Thoracic aorta endothelial cell (primary cell): ENCODE results near the genes PTPN13, HSD17B11 and MEPE.

DNA sequence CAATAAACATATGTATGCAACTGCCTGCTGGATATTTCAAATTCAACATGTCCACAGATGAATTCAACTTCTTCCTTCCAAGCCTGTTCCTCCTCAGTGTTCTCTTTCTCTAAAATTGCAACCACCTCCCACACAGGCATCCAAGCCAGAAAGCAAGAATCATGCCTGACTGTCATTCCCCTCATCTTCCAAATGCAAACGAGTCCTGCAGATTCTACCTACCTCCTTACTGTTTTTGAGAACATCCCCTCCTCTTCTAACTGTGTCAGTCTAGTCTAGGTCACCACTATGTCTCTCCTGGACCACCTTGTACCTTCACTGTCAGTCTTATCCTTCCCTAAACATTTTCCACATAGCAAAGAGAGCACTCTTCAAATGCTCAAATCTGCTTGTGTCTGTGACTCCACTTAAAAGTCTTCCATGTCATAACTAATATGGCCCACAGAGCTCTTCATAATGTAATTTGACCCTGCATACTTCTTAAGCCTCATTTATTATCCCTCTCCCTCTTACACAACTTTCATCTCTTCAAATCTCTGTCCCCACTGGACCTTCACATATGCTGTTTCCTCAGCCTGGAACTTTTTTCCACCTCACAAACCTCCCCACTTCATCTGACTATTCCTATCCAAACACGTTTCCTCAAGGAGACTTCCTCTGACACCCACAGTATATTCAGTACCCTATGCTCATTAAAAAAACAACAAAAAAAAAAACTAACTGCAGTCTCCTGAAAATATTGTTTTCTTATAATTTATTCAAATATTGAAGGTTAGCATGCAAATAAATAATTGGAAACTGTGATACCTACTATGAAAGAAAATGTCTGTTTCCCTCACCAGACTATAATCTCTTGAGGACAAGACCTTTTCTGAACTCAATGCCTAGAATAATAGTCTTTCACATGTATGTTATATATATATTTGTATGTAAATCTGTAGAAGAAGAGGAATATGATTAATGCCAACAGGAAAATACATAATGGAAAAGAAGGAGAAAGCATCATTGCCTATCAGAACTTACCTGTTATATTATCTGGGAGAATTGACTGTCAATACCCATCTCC lies 25.5 kb downstream of the MAPK10 start:
- CAGE, long polyA plus RNA: no peak

GRCh38 chr4:86358231-86358837 lies 1.5 kb downstream of the MAPK10 start:
- CAGE, long polyA plus RNA: no peak

GRCh38 chr4:86586009-86586627 lies 8.0 kb upstream of the PTPN13 start:
- CAGE, long polyA plus RNA: no peak

GRCh38 chr4:86594265-86594387 lies at the start of gene PTPN13:
TSS of gene PTPN13 (plus strand) at chr4:86594315.
- CAGE, long polyA plus RNA: no peak

GRCh38 chr4:86927940-86928328 lies 6.9 kb upstream of the AFF1 start:
- CAGE, long polyA plus RNA: no peak

- CAGE, long polyA plus RNA: no peak
Observed at GRCh38 chr4:86936552-86936873, 1.7 kb downstream of the AFF1 start.

GRCh38 chr4:87038712-87039279 lies 104.0 kb downstream of the AFF1 start:
- CAGE, long polyA plus RNA: no peak

- CAGE, long polyA plus RNA: no peak
Observed at GRCh38 chr4:87041109-87041838, 106.5 kb downstream of the AFF1 start.

DNA sequence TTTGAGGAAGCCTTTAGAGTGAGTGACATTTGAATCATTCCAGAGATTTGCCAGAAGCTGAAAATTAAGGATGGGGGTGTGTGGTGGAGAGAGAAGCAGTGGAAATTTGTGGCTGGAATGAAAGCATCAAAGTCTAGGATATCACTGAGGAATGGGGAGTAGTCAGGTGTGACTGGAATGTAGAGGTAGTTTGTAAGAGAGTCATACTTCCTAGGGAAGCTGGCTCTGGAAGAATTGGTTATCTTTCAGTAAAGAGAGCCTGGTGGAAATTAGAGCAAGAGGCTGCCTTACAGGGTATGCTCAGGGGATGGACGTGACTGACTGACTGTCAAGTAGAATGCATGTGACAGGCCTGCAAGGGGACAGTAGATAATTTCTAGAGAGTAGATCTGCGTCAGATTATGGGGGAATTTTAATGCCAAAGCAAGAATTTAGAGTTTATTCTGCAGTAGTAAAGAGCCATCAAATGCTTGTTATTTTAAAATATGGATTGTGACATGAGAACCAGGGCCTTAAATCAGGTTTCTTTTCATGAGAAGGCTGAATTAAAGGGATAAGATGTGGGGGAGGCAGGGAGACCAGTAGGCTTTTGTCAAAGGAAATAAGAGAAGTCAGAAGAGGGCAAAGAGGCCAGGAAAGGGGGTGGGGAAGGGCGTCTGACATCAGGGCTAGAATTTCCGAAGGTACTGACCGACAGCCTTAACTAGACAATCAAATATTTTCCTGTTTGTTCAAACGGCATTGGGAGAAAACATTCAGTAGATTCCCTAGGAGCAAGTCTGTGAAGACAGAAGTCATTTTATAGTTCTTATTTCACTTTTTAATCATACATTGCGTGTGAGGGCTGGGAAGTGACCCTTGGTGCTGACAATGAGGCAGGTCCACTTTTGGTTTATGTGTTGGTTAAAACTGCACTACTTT lies 109.9 kb downstream of the AFF1 start:
- CAGE, long polyA plus RNA: no peak

DNA sequence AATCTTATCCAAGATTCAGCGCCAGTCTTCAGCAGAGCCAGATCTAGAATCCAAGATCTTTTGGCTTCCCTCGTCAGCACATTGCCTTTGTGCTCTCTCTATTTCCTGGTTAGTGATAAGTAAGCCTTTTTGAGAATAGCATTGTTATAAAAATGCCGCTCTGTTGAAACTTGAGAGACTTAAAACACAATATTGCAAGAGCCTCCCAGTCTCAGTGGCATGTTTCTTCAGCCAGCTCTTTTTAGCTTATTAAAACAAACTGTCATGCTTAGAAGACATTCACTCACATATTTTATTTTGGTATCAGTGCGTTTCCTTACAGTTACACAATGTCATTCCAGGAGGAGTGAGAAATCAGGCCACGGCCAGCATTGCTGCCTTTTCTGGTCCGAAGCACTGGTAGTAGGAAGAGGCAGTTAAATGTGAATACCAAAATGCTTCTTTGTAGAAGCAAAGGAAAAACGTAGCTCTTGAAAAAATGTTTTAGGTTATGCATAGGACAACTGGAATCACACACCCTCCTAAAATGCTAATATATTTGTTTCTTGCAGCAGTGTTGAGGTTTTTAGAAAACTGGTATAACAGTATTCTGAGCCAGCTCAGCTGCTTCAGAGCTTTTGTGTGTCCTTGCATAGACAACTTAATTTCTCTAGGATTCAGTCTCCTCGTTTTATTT lies 141.2 kb downstream of the KLHL8 start:
- CAGE, long polyA plus RNA: no peak

DNA sequence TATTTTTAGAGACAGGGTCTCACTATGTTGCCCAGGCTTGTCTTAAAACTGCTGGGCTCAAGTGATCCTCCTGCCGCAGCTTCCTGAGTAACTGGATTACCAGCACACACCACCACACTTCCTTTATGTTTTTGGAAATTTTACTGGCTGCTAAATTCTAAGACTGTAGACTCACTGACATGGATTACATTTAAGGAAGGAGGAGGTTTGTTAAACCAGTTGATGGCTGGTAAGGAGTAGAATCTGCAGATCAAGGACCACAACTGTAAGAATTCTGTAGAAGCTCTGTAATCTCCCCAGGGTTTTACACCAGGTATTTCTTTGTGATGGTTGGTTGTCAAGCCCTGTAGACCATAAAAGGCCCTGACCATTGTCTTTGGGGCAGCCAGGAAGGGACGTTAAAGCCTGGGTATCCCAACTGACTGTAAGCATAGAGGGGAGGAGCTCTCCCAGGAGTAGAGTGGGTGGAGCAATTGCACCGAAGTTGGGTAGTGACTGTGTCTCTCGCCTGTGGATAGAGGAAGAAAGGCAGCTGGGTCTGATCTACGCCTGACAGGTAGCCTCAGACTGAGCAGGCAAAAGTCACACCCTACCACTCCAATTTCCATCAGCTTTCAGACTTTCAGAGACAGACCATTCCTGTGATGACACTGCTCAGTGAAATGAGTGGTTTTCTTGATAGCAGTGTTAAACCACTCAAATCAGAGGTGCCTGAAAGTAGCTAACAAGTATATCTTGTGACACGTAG lies 123.5 kb downstream of the KLHL8 start:
- CAGE, long polyA plus RNA: no peak

- CAGE, long polyA plus RNA: no peak
Observed at GRCh38 chr4:87321765-87322471, 764 bp downstream of the HSD17B13 start.

GRCh38 chr4:87387098-87387781 lies 3.7 kb downstream of the HSD17B11 start:
- CAGE, long polyA plus RNA: no peak

DNA sequence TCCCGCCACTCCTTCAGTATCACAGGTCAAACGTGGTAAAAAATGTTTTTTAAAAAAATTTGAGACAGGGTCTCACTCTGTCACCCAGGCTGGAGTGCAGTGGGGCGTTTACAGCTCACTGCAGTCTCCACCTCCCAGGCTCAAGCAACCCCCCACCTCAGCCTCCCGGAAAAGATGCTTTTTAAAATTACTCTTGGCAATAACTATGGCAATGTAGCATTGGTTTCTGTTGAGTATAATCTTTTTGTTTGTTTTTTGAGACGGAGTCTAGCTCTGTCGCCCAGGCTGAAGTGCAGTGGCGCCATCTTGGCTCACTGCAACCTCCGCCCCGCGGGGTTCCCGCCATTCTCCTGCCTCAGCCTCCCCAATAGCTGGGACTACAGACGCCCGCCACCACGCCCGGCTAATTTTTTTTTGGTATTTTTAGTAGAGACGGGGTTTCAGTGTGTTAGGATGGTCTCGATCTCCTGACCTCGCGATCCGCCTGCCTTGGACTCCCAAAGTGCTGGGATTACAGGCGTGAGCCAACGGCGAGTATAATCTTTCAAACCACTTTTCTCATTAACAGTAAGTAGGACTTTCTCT lies 979 bp downstream of the HSD17B11 start:
- CAGE, long polyA plus RNA: no peak

GRCh38 chr4:87390571-87391647 lies at the start of gene HSD17B11:
TSS of gene HSD17B11 (minus strand) at chr4:87391188.
- CAGE, long polyA plus RNA: no peak

DNA sequence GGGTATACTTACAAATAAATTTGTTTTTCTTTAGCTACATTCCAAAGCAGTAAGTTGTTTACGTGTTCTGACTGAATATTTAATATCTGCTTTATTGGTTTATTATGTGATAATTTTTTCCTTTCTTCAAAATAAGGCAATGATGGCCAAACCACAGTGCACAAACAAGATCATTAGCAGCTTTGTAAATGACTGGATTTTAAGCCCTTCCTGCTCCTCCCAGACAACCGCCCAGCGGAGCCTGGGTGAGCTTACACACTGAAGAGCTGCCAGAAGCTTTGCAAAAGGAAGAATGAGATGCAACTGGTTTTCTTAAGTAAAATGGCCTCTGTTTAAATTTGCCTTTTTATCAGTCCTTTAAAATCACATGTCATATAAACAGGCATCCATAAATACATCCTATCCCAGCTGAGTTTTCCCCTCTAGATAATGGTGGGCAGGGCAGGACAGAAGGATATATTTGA lies 52.2 kb downstream of the SPARCL1 start:
- CAGE, long polyA plus RNA: no peak

- CAGE, long polyA plus RNA: no peak
Observed at GRCh38 chr4:87530710-87531366, 1.7 kb upstream of the SPARCL1 start.

DNA sequence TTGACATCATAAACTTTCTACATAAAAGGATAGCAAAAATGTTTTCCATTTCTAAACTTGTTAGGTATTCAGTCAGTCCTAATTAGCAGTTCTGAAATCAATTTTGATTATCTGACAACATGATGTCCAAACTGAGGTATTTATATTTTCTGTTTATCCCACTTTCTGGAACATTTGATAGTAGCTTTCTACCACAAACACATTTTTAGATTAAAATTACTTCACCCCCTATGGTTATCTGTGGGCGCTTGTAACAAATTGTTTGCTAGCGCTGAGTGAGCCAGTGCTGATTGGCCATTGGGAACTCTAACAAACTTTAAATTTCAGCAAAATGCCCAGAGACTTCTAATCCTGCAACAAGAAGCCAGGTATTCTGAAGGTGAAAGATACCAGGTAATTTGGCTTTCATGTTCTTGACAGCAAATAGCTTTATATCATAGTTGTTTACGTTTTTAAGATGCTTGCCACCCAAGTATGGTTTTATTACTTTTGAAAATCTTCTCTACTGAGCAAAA lies at the start of gene MEPE:
MEPE (plus strand) TSS at position 348 of the 515 bp plus-strand sequence.
- CAGE, long polyA plus RNA: no peak

- CAGE, long polyA plus RNA: no peak
Observed at GRCh38 chr4:88038049-88038566, 30.7 kb downstream of the PKD2 start.

GRCh38 chr4:88195867-88196356 lies 37.5 kb upstream of the ABCG2 start:
- CAGE, long polyA plus RNA: no peak